Vermiform appendix (tissue), 1 donor: ENCODE measurements around a stretch of chr10.

DNA sequence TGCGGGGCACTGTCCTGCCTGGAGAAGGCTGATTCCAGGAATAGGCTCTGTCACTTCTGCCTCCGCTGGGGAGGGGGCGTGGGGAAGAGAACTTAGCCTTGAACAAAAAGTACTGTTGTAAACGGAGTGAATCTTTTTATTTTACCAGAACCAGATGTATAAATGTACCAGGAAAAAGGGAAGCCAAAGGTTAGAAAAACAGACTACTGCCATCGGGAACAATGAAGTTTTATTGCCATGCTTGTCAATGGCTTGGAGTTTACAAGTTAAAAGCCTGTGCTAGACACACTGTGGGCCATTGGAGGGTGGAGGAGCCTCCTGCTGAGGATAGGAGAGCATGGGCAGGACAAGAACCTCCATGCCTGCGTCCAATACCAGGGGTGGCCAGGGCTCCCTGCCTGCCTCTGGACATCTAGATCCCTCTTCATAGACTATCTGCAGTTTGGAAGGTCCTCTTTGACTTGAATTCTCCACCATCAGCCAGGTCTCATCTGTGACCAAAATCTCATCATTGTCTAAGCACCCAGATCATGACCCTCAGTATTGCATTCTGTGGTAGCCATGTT, 161.7 kb upstream of the LYZL2 start:
- PRO-cap: no peak

DNA sequence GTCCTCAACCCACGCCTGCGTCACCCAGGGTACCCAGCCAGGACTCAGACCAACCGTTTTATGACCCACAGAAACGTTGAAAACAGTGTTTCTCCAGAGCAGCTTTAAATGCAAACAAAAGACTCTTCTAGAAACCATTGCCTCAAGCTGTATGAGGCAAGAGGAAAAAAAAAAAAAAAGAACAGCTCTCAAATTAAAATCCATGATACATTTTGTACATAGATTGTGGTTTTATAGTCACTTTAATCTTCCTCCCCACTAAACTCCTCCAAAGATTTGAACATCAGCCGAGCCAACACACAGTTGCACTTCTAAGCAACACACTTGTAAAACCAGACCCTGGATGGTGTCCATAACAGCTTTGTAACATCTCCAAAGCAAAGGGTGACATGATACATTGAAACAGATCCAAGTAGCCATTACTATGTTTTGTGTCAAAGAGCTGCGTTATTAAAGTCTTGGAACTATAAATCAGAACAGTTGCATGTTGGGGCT, 175.1 kb upstream of the LYZL2 start:
- PRO-cap: no peak

- PRO-cap: unidirectional peak, minus-strand start at chr10:30819712
These were observed 190.0 kb upstream of the LYZL2 start for GRCh38 chr10:30819610-30819963.

- PRO-cap: no peak
These were observed 173.0 kb downstream of the ZNF438 start for GRCh38 chr10:30858631-30859071.

DNA sequence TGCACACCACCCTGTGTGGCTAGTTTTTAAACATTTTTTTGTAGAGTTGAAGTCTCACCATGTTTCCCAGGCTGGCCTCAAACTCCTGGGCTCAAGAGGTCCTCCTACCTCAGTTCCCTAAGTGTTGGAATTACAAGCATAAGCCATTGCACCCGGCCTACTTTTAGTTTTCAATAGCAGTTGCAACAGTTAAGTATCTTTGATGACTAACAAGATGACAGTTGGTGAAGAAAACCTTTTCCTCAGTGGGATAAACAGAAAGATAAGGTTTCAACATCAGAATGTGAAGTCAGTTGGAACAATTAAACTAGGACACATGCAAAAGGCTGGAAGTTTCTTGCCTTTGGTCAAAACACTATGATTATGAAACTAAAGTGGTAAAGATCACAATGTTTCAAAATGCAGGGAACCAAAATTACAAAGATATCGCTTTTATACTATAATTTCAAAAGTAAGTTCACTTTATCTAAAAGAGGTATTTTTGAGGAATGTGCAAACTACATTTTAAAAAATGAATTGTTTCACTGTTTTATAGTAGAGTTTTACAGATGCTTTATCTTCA, 169.1 kb downstream of the ZNF438 start:
- PRO-cap: no peak

DNA sequence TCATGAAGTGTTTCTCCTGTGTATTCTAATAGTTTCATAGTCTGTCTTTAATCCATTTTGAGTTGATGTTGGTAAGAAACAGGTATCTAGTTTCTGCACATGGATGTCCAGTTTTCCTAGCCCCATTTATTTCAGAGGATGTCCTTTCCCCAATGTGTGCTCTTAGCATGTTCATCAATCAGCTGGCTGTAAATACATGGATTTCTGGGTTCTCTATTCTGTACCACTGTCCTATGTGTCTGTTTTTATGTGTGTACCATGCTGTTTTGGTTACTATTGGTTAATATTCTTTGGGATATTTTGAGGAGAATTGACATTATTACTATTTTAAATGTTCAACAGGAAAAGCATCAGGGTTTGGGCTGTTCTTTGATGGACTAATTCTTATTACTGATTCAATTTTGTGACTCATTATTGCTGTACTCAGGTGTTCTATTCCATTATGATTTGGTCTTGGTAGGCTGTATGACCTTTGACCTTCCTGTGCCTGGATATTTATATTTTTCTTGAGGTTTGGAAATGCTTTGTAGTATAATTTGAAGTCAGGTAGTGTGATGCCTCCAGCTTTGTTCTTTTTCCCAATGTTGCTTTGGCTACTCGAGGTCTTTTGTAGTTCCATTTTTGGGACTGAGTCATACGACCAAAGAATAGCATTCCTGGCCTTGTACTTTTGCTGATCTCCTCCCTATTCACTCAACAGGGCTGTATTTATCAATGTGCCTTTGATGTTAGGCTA, 74.0 kb downstream of the ZNF438 start:
- PRO-cap: no peak

DNA sequence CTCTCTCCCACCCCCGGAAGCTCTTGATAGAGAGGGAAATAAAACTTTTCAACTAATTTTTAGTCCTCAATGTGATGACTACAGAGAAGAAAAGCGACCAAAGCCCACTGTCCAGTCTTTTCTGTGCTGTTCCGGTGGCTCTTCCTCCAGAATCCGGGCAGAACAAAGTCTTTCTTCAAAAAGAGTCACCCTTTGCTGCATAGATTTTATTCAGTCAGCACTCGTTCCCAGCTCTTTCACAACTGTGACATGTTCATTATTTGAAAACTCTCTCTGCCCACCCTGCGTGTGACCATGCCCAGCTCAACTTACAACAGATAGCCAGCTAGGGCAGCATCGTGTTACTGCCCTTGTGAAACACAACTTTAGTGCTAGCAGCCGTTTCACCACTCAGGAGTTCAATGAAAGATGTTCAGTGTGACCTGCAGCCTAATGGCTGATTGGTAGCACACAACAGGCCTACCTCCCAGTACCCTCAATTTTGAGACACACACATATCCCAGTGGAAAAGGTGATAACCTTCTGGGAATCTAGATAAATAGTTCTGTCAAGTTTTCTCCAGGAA, 58.0 kb downstream of the ZNF438 start:
- PRO-cap: no peak

DNA sequence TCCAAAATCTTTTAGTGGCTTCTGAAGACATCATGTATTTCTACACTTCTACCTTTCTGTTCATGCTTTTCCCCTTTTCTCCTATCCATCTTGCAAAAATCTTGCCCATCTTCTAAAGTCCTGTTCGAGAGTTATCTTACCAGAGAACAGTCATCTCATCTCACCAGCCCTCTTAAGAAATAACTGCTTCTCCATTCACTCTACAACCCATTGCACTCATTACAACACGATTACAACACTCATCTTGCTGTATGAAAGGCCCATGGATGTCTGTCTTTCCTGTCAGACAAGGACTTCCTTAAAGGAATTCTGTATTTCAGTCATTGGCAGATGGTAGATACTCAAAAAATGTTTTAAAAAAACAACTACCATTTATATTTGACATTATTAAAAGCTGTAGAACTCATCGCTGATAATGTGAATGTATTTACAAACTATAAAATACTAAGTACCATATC, 30.8 kb downstream of the ZNF438 start:
- PRO-cap: no peak

DNA sequence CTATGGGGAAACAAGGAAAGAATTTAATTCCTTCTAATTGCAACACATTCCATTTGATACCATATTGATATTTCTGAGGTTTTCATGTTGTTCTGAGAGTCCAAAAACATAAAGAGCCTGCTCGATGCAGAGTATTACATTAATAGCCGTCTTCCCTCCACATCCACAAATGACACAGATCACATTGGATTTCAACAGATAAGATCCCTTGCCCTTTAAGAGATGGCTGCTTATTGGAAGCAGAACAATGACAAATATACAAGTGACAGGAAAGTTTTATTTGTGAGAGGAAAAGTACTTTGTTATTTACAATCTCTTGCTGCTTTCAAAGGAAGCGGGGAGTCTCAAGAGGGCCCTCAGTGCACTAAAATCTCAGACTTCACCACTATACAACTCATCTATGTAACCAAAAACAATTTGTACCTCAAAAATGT, 42.3 kb upstream of the ZNF438 start:
- PRO-cap: no peak

DNA sequence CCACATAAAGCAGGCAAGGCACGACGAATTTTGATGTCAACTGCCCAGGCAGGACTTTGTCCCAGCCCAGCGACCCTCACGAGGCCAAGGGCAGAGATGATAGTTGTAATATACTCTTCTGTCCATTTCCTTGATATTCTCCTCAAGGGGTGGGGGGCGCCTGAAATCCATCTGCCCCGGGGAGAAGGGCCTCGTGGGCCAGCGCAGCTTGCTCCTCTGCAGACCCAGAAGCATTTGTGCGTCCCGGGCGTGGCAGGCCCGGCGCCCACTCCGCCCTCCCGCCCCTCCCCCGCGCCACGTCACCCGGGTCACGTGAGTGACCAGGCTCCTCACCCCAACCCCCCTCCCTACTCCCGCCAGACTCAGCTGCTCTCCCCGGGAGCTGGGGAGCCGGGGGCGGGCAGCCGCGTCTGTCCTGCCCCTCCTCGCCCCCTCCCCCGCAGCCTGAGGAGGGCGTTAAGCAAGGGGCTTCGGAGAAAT, 101.9 kb upstream of the ZNF438 start:
- PRO-cap: bidirectional peak, plus-strand start at position 337 of the sequence, minus-strand start at position 226 of the sequence

- PRO-cap: bidirectional peak, plus-strand start at chr10:31318417, minus-strand start at chr10:31318305; bidirectional peak, plus-strand start at chr10:31318818, minus-strand start at chr10:31318853; bidirectional peak, plus-strand start at chr10:31319216, minus-strand start at chr10:31319051
These were observed 690 bp upstream of the ZEB1 start for GRCh38 chr10:31317898-31319153.

- PRO-cap: no peak
These were observed 21.5 kb downstream of the ZEB1 start for GRCh38 chr10:31340375-31341102.

DNA sequence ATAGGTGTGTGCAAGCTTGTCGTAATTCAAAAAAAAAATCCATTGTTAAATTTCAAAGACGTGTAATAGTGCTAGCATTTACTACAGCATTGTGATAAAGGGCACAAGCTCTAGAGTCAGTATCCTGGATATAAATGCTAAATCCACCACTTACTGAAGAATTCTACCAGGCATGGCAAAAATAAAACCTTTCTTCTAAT, 108.0 kb downstream of the ZEB1 start:
- PRO-cap: no peak

DNA sequence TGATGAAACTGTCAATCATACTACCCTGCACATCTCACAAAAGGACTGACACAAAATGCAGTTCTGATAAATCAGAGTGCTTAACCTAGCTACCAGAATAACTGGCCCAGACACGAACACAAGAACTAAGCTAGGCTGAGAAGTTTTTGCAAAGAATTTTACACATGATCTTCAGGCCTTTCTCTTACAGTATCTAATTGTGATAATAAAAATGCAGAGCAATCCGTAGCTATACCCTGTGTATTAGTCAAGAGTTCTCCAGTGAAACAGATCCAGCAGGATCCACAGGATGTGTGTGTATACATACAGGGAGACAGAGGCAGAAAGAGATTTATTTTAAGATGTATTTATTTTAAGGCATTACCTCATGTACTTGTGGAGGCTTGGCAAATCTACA, 41.9 kb downstream of the ARHGAP12 start:
- PRO-cap: no peak

DNA sequence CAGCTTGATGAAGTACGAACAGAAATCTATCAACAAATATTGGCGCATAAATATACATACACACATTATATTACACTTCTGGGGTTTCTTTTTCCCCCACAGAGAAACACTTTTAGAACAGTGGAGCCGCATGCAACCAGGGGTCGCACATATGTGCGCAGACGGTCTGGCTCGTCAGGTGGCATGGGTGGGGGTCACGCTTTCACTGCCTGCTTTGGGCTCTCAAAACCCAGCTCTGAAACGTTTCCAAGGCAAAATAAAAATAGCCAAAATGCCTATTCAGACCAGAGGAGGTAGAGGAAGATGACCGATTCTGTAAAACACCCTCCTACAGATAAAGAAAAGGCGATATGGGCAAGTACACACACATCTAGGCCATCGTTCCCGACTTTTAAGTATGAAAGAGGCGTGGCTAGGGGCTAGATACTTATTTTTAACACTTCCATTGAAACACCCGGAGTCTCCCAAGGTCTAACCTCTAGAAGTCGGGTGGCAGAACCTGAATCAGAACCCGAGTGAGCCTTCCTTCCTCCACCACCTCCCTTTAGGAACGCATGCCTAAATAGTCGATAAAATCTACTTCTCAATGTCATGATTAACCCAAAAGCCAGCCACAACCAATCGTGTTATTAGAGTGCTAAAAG, 1.5 kb downstream of the ARHGAP12 start:
- PRO-cap: no peak

GRCh38 chr10:32021985-32022431, 34.2 kb downstream of the KIF5B start:
- PRO-cap: no peak

- PRO-cap: unidirectional peak, minus-strand start at chr10:32114635
These were observed 58.3 kb upstream of the KIF5B start for GRCh38 chr10:32114444-32115005.

DNA sequence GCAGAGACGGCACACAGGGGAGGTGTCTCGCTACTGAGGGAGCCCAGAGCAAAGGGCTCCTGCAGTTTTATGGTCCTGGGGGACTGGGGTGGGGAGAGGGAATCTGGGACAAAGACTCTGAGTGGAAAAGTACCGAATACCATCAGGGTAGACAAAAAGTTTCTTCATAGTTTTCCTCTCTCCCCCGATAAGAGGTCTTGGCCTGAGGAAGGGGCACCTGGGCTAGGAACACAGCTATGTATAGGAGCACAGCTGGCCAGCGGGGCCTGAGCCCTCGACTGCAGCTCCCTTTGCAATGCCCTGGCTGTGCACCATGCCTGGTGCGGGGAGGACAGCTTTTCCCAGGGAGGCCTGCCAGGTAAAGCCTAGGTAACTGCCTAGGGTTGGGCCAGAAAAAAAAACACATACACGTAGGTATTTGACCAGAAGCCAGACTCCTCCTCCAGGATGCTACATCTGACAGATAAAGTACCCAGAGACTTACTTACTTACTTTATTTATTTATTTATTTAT, 88.8 kb upstream of the KIF5B start:
- PRO-cap: no peak

GRCh38 chr10:32268637-32269016, 78.3 kb downstream of the EPC1 start:
- PRO-cap: no peak

GRCh38 chr10:32335142-32335775, 11.7 kb downstream of the EPC1 start:
- PRO-cap: no peak